Foreskin fibroblast (primary cell): ENCODE data around the gene FAS.

DNA sequence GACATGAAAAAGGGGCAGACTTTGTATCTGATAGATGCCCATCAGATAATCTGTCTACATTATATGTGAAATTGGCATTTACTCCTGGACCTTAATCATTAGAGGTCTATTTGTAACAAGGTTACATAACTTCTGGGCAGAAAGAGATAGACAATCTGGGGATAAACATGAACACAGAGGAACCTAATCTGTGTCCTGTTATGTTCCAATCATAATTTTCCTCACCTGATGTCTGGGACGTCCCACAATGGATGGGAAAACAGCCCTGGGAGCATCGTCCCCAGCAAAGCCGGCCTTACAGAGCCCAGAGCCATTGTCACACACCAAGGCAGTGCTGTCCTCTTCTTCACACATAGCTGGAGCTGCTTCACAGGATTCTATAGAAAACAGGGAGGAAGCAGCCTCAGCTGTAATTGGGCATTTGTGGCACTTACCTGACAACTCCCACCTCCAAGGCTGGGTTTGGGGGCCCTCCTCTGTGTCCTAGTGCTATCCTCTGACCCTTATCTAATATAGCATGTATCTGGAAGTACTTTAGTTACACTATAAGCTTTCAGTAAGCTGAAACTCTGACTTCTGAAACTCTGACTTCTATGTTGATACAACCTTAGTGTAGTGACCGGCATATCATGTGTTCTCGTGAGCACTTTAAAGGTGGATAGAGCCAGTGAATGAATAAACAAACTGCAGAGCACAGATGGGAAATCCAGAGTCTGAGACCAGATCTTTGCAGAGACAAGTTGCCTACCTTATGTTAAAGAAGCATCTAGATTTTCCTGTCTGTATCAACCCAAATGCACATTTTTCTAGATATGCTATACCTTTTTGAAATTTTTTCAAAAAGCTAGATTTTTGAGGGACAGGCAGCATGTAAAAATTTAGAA lies 3.8 kb downstream of the ACTA2 start:
- RRBS, result no CpG with 5 or more reads among the region's 5 CpGs

DNA sequence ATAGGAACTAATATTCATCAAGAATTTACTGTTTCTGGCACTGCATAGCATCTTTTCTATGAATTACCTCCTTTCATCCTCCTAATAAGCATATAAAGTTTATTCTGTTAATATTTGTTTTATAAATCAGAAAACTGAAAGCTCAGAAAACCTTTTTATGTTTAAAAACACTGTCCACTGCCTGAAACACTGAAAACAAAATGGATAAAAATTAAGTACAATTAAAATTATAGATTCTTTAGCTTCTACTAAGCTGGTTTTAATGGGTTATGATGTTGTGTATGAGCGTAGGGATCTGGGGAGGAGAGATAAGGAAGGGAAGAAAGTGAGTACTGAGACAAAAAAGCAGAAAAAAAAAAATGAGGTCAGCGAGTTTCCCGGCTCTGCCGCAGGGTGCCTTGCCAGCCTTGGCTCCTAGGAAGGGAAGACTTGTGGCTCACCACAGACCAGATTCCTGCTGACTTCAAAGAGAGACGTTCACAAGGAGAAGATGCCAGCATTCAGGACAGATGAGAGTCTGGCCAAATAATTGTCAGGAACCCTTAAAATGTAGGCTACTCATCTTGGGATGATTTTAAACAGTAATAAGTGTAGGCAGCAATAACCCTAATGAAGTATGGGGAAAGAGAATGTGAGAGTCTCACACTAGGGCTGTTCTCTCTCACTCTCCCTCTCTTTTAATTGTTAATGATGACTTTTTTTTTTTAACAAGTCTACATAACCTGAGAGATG lies 11.5 kb upstream of the FAS start:
- RRBS, result no CpG with 5 or more reads among the region's 5 CpGs

DNA sequence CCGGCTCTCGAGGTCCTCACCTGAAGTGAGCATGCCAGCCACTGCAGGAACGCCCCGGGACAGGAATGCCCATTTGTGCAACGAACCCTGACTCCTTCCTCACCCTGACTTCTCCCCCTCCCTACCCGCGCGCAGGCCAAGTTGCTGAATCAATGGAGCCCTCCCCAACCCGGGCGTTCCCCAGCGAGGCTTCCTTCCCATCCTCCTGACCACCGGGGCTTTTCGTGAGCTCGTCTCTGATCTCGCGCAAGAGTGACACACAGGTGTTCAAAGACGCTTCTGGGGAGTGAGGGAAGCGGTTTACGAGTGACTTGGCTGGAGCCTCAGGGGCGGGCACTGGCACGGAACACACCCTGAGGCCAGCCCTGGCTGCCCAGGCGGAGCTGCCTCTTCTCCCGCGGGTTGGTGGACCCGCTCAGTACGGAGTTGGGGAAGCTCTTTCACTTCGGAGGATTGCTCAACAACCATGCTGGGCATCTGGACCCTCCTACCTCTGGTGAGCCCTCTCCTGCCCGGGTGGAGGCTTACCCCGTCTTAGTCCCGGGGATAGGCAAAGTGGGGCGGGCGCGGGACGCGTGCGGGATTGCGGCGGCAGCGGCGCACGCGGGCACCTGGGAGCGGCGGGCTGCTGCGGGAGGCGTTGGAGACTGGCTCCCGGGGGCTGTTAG lies at the start of gene FAS:
FAS (plus strand) TSS at position 388 of the 668 bp plus-strand sequence.
- RRBS, result 1% methylated on average over 16 of the region's 47 CpGs

DNA sequence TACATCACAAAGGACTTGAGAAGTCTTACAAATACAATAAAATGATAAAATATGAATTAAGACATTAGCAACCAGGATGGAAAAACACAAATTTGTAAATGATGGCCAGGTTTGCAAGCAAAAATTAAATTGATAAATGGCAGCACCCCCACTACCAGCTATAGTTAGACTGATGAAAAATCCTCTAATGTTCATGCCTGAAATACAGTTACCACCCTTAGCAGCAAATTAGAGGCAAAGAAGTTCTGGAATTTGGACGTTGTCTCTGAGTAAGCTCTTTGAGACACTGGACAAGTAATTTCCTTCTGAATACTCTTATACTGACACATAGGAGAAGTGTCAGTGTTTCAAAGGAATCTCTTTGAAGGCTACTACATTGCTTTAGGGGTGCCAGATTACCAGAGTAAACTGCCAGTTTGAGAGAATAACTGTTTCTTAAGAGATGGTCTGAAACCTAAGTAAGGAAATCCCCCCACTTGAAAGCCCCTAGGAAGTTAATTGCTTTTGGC lies 3.3 kb downstream of the FAS start:
- RRBS, result no CpG with 5 or more reads among the region's 1 CpG

DNA sequence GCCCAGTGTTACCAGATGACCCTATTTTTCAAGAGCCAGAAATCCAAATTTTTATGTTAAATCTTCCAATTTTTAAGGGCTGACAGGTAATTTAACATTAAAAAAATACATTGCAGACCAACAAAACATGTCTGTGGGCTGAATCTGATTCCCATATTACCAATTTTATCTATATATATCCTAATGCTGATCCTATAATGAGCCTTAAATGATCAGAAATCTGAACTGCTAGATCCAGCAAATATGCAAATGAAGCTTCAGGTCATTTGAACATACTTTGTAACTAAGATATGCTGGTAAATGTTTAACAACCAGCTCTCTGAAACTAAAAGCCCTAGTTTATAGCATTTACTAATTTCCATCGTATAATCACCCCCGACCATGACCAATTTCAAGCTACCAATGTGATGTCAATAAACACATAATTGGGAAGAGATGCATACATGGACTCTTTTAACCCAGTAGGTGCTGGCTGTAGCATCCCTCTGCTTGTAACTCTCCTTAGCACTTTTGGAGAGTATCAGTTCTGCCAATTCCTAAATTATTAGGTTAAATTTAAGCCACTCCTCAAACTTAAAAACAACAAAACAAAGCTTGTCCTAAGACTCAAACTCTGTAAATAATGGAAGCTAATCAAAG lies 42.1 kb downstream of the PANK1 start:
- RRBS, result no CpG with 5 or more reads among the region's 2 CpGs

DNA sequence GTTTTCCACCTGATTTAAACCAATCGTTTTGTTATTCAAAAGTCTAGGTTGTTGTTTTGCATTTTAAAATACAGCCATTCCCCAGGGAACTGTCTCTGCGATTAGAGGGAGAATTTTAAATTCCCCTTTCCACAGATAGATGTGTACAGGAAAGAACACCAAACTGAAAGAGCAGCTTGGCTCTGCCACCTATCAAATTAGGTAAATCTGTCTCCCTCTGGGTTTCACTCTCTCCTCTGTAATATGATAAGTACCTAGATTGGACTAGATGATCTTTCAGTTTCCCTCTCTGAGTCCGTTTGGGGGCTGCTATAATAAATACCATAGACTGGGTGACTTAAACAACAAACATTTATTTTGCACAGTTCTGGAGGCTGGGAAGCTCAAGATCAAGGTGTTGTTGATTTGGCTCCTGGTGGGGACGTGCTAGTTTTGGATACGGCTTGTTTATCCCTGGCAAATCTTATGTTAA lies 186.0 kb downstream of the KIF20B start:
- RRBS, result no CpG with 5 or more reads among the region's 5 CpGs

- RRBS, result no CpG with 5 or more reads among the region's 7 CpGs
Measured at GRCh38 chr10:89887835-89888287, 186.5 kb downstream of the KIF20B start.

- RRBS, result no CpG with 5 or more reads among the region's 6 CpGs
Measured at GRCh38 chr10:90911671-90911987, 9.3 kb downstream of the ANKRD1 start.

DNA sequence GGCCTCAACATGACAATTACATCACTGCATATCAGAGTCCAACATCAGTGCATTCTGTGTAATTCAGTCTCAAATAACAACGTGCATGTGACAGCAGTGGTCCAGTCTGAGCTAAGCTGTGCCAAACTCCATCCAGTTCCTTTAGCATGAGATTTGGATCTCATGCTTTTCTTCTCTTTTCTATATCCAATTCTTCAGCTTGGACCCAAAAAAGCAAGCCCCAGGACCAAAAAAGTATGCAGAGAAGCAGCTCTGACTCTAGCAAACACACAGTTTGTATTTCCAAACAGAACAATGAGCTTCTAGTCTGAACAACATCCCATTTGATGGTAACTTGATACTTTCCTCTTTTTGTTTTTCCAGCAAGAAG lies 85.6 kb upstream of the ANKRD1 start:
- RRBS, result no CpG with 5 or more reads among the region's 1 CpG

DNA sequence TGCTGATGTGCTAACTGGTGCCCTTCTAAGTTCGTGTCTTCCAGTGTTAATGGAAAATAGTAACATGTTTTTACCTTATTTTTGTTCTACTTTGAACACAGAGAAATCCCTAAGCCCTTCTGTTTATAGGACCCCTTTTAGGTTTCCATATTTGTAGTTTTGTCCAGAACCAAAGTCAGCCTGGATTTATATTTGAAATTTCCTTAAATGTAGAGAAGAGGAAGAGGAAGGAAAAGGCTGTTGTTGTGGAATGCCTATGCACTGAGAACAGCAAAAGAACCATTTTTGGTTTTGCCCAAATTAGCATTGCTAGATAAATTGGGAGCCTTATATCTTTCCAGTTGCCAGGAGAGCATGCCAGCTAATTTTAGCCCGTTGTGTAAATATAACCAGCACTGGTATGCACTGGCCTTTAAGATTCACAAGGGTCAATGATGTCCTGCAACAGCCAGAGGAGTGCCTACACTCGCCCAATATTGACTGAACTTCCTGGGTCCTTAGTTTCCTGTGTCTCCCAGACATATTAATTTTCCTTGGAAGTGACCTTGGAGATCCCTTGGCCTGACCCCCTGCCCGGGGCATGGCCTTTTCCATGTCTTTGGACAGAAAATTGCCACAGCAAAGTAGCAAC lies 132.3 kb upstream of the PCGF5 start:
- RRBS, result no CpG with 5 or more reads among the region's 4 CpGs

- RRBS, result no CpG with 5 or more reads among the region's 4 CpGs
Measured at GRCh38 chr10:91164272-91164381, 56.3 kb upstream of the PCGF5 start.

GRCh38 chr10:91198769-91199395 lies 21.6 kb upstream of the PCGF5 start:
- RRBS, result no CpG with 5 or more reads among the region's 2 CpGs

DNA sequence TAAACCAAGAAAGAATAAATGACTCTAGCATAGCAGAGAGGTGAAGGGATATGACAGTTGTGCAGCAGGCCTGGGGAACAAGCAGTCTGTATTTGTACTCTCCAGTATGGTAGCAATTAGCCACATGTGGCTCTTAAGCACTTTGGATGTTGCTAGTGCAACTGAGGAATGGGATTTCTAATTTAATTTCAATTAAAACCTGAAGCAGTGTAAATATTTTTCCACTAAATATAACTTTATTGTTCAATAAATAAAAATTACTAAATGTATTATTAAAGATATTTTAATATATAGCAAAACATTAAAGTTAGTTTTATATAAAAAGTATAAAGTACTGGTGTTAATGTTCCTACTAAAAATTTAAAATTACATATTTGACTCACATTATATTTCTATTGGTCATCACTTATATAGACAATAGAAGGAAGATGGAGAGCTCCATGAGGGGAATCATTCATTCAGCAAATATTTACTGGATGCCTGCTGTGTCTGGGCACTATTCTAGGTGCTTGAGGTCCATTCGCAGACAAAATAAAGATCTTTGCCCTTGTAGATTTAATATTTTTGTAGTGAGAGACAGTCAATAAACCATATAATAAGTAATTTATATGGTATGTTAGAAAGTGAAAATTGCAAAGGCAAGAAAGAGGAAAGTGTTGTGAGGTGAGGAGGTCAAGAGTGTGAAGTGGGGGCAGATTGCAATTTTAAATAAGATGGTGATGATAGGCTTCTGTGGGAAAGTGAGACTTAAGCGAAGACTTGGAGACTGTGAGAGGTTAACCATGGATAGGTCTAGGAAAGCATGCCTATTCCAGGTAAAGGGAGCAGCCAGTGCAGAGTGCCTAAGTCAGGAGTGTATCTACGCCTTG lies 23.3 kb downstream of the PCGF5 start:
- RRBS, result no CpG with 5 or more reads among the region's 3 CpGs

DNA sequence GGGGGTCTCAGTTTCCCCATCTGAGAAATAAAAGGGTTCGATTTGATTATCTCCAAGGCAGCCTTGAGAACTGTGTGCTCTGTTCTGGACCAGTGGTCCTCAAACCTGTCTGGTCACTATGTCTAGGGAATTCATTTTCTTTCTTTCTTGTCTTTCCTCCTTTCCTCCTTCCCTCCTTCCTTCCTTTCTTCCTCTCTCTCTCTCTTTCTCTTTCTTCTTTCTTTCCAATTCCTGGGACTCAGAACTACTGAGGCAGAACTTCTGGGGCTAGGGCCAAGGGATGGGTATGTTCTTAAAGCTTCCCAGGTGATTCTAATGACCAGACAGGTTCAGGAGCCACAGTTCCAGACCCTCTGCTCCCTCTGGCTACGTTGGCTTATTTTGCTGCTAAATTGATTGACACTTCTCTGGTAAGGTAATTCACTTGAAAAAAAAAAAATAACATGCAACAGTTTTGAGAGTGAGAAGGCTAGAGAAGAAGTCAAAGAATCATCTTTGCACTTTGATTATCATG lies 1.7 kb downstream of the PPP1R3C start:
- RRBS, result no CpG with 5 or more reads among the region's 2 CpGs

DNA sequence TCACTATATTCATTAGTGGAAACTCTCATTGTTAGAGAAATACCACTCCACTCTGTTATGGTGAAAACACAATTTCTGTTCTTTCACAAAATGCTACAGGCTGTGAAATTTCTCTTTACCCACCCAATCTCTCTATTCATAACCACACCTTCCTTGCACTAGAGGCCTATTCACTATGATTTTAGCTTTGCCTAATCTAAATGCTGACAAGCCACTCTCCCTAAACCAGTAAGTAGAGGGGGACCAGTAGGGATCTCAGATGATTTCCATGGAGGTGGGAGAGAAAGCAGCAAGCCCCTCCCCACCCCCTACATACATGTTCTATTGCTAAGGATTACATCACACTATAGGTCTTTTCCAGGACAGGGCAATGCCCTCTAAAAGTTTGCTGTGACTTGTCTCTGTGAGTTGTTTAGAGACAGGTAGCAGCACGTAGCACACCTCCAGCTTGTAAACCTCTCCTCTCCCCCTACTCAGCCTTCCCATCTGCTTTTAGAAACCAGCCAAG lies 58.2 kb upstream of the PPP1R3C start:
- RRBS, result no CpG with 5 or more reads among the region's 1 CpG

DNA sequence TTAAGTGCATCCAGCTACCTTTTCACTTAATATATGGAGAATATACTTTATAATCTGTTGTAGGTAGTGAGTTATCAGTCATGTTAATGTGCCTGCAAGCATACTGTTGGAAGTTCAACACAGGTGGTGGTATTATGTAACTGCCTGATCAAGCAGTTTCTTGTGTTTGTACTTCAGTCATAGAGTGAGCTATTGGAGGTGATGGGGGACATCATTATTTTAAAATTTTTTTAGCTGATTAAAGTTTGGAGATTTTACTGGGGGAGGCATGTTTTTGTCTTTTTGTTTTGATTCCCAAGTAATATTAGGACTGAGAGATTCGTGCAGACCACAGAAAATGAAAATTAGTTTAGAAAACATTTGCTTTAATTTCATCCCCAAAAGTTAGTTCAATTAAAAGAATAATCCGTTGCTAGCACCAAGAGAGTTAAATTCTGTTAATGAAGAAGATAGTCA lies 2.6 kb downstream of the TNKS2 start:
- RRBS, result no CpG with 5 or more reads among the region's 2 CpGs

DNA sequence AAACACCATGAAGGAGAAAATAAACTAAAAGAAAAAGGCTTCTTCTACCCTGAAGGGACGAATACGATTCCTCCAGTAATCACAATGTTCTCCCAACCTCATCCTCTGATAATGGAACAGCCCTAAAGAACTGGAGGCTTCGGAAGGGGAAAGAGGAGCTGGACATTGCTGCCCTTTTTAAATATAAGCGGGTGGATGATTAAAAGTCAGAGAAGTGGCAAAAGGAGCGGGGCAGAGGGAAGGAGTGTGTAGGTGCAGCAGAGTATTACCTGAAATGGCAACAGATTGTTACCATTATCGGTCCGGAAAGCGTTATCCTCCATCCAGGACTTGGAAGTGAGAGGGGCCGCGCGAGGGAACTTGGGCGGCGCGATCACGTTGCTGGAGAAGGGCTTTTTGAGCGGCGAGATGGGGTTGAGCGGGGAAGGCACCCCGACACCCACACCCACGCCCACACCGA lies 51.8 kb downstream of the CPEB3 start:
- RRBS, result no CpG with 5 or more reads among the region's 21 CpGs

GRCh38 chr10:92242850-92243730 lies 47.8 kb downstream of the CPEB3 start:
- RRBS, result no CpG with 5 or more reads among the region's 8 CpGs